Right ventricle myocardium (tissue), 1 donor: ENCODE measurements around a stretch of chr15.

DNA sequence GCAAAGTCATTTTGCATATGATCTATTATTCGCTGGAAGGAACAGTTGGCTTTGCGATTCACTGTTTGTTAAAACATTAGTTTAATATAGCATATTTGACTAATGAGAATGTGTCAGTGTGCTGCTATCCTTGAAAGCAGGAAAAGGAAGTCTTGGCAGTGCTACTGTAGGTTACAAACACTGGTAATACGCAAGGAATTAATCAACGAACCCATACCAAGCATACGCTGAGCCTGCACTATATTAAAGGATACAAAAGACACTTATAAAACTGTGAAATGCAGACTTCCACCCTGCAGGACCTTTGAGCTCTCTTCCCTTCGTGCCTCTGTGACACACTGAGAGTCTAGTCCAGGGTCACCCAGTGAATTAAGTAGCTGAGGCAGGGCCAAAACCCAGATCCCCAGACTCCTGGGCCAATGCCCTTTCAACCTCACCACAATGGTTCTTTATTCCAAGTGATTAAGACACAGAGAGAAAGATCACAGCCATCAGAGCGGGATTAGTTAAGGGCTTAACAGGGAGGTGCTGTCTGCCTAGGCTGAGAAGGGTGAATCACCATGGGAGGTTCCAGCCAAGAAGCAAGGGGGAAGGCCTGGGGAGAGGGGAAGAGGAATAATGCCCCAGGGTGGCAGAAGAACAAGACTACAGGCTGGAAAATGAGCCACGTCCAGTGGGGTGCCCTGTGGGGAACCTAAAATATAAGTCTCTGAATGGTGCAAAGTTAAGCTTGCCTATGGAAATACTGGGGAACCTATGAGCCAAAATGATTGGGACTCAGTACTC is 6.8 kb downstream of the ANXA2 start:
- PRO-cap, 2 experiments = peak in 2 of 2 experiments; most common plus-strand start position 618 of the sequence (in 1); most common minus-strand start position 340 of the sequence (in 2)

GRCh38 chr15:60495453-60495775 is 16.5 kb upstream of the ICE2 start:
- PRO-cap, 2 experiments = no peak in any of the 2 experiments

DNA sequence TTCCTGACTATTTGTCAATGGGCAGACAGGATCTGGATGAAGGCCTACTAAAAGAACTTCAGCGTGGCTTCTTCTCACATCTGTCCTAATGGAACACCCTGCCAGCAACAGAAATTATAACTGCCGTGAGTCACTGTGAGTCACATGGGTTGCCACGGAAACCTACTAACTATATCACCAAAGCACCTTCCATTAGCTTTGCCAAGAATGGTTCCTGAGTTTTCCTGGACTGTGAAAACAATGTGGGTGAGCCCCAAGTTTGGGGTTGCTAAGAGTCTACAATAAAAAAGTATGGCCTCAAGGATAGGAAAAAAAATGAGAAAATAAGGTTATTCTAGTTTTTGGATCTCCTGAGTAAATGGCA is 195.0 kb upstream of the ICE2 start:
- PRO-cap, 2 experiments = no peak in any of the 2 experiments

DNA sequence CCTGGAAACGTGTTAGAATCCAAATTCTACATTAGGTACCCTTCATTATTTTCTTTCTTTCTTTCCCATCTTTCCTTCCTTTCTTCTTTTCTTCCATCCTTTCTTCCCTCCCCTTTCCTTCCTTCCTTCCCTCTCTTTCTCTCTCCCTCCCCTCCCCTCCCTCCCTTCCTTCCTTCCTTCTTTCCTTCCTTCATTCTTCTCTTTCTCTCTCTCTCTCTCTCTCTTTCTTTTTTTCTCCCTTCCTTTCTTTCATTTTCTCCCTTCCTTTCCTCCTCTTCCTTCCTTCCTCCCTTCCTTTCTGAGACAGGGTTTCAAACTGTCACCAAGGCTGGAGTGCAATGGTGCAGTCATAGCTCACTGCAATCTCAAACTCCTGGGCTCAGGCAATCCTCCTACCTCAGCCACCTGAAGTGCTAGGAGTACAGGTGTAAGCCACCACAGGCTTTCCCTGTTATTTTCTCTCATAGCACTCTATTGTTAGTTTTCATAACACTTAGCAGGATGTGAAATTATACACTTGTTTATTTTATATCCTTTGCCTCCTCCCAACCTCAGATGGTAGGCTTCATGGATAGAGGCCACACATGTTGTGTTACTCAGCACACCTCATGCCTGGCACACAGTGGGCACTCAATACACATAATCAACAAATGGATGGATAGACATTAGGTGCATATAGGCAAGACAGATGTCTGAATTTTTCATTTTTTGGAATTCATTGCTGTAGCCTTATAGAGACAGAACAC is 344.1 kb upstream of the ICE2 start:
- PRO-cap, 2 experiments = no peak in any of the 2 experiments

DNA sequence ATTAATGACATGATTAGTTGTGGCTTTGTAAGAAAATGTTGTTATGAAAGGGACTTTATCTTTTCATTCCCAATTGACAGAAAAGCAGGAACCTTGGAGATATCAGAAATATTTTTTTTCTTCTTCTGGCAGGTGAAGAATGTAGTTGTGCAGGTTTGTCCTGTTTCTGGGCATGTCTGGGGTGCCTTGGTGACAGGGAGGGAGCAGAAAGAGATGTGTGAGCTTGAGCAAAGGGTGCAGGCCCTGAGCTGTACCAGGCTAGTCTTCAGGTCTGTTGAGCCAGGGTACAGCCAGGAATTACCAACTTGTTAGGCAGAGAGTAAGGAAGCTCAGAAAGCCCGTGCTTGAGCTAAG is 310.6 kb downstream of the RORA start:
- PRO-cap, 2 experiments = no peak in any of the 2 experiments

DNA sequence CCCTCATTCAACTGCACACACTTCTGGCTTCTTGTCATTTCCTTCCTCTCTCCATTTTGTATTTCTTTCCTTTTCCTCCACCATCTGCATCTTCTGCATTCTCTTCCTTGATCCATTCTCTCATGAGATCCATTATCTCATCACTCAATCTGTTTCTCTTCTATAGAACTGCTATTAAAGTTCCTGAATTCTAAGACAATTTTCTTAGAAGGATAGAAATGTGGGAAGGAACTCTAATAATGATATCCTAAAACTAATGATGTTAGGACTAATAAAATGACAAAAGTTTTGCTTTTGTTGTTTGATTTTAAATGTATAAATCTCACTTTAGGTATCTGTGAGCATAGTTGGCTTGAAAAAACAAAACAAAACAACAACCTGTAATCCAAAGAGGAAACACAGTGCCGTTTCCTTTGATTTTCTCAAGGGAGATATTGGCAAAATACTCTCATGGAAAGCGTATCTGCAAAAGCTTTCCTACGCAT is 217.9 kb downstream of the RORA start:
- PRO-cap, 2 experiments = no peak in any of the 2 experiments

DNA sequence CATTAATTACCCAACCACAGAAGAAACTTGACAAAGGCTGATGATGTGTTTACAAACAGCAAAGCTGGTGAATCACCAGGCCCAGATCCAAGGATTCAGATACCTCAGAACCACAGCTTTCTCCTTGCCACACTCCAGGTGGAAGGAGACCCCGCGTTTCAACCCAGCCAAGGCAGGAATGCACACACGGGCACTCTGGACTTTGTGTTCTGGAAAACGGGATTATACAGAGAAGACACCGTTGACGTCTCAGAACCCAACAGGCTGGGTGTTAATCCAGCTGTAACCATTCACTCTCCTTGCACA is 73.4 kb downstream of the RORA start:
- PRO-cap, 2 experiments = peak in 2 of 2 experiments; most common minus-strand start position 197 of the sequence (in 2)

GRCh38 chr15:61170191-61170961 is 58.7 kb downstream of the RORA start:
- PRO-cap, 2 experiments = no peak in any of the 2 experiments

GRCh38 chr15:61226896-61227917 is 1.9 kb downstream of the RORA start:
- PRO-cap, 2 experiments = no peak in any of the 2 experiments

GRCh38 chr15:61852073-61852405 is 208.2 kb downstream of the VPS13C start:
- PRO-cap, 2 experiments = no peak in any of the 2 experiments

DNA sequence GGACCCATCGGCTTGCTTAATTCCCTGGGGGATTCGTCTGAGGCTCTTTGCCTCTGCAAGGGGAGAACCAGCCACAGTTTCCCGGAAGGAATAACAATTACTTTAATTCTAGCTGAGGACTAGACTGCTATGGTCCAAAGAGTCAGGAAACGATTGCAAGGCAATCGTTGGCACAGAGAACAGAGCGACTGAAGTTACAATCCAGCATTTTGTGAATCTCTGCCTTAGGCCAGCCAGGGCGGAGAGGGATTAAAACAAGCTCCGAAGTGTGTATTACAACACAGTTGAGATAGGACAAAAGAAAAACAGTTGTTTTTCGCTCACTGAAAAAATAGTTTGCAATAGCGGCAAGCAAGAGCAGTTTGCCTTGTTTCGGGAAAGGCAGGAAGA is 319 bp downstream of the C2CD4A start:
- PRO-cap, 2 experiments = no peak in any of the 2 experiments

DNA sequence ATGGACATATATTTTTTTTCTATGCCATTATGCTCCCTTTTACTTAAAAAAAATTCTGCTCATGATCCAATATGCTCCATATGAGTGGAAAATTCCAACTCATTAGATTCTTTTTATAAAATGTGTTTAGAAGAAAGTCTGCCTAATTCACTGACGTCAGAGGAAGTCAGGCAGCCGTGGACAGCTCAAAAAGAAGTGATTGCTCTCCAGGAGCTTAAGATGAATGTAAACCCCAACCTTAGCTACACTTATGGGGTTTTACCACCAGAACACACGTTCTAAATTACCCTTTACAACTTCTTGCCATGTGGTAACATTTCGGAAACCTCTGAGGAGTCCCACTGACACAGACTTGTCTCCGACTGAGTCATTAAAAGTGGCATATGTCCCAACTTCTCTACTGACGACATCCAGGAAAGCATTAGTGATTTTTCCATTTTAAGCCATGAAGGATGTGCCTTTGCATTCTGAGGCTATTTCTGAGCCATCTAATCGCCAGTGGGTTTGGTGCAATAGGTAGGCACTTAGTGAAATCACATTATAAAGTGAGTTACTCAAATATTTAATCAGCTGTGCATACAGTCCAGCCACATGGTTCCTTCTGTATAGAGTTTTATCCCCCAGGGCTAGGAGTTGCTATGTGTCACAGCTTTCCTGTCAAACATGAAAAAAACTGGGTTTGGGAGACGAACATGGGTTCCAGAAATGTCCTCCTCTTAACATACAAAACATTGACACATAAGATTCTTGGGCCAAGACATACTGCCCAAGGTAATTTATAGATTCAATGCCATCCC is 32.4 kb downstream of the C2CD4A start:
- PRO-cap, 2 experiments = no peak in any of the 2 experiments

GRCh38 chr15:62150479-62150887 is 14.6 kb downstream of the C2CD4B start:
- PRO-cap, 2 experiments = no peak in any of the 2 experiments

GRCh38 chr15:62288245-62288680 is 102.1 kb upstream of the TLN2 start:
- PRO-cap, 2 experiments = no peak in any of the 2 experiments

DNA sequence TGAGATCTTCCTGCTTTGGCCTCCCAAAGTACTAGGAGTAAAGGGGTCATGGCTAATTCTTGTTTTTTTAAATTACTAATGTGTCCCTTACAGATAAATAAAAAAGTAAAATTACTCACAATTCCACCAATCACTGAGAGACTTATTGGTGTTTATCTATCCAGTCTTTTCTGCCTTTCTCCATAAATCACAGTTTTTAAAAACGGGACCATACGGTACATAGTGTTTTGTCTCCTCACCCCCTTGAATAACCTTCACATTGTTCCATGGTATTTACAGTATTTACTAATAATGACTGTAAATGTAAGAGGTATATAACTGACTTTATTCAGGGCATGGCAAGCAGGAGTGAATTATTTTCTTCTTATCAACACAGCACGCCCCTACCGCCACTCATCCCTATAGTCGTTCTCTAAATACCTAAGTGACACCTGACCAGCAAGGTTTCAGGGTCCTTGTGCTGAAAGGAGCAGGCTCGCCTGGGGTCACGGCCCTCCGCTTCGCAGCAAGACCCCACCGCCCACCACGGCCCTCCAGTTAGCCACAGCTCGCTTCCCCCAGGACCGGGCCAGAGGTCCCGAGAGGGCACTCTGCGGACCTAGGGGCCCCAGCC is 614 bp upstream of the TLN2 start:
- PRO-cap, 2 experiments = no peak in any of the 2 experiments

GRCh38 chr15:62505612-62506813 is 115.7 kb downstream of the TLN2 start:
- PRO-cap, 2 experiments = peak in 2 of 2 experiments; most common minus-strand start chr15:62506386 (in 2)

- PRO-cap, 2 experiments = no peak in any of the 2 experiments
Measured at GRCh38 chr15:63011141-63011838, 31.3 kb upstream of the TPM1 start.

DNA sequence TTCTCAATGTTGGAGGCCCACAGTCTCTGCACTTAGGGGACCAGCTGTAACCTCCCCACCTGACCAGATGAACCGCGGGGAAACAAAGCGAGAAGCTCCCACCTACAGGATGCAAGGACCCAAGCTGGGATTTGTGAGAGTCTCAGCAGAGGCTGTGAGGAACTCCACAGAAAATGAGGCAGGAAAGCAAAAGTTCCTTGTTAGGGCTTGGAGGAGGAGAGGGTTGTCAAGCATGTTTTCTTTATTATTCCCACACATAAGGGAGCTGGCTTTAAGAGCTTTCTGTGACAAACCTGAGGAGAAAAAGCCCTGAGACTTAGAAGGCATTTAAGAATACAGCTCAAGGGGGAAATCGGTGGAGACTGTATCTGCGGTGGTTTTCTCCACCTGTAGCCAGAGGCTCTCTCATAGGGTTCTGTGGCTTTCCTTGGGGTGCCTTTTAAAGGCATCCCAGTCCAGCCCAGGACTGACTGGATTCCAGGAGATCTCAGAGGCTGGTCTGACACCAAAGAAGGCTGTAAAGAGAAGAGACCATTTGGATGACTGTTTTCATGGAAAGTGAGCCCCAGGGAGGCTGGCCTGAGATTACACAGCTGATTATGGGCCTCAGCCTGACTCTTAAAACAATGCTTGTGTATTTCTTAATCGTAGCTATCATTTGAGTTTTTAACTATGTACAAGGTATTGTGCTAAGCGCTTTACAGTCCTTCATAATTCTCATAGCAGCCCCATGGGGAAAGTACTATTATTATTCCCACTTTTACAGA is 4.7 kb downstream of the TPM1 start:
- PRO-cap, 2 experiments = peak in 1 of 2 experiments; most common plus-strand start position 759 of the sequence (in 1)

DNA sequence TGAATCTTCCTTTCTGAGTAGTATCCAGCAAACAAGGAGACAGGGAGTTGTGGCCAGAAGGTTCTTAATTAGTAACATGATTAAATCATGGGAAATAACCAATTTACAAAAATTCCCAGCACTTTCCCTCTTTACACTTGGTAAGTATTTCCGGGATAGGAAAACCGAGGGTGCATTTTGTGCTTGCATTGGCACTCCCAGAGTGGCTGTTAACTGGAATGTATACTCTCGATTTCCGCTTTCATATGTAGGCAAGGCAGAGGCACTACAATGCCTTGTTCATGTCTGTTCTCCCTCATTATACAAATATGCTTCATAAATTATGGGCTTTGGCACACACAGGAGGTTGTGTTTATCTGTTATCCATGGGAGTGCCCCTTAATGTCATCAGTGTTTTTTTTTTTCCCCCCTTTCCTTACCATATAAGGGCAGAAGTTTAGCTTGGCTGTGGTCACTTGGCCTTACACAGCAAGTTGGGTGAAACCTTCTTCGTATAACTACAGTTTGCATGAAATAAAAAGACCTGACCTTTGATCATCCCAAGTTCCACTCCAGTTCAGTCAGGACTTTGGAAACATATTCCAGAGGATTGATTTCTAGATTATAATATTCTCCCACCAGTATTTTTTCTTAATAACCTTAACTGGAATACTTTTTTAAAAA is 8.7 kb downstream of the TPM1 start:
- PRO-cap, 2 experiments = no peak in any of the 2 experiments

- PRO-cap, 2 experiments = no peak in any of the 2 experiments
Measured at GRCh38 chr15:63054889-63055583, 12.5 kb downstream of the TPM1 start.